Cytotoxic T cell (primary cell): ENCODE measurements around a stretch of chr3.

- PRO-cap, 2 experiments = no peak in any of the 2 experiments
Measured at GRCh38 chr3:58117242-58118131, 93.3 kb downstream of the DNASE1L3 start.

DNA sequence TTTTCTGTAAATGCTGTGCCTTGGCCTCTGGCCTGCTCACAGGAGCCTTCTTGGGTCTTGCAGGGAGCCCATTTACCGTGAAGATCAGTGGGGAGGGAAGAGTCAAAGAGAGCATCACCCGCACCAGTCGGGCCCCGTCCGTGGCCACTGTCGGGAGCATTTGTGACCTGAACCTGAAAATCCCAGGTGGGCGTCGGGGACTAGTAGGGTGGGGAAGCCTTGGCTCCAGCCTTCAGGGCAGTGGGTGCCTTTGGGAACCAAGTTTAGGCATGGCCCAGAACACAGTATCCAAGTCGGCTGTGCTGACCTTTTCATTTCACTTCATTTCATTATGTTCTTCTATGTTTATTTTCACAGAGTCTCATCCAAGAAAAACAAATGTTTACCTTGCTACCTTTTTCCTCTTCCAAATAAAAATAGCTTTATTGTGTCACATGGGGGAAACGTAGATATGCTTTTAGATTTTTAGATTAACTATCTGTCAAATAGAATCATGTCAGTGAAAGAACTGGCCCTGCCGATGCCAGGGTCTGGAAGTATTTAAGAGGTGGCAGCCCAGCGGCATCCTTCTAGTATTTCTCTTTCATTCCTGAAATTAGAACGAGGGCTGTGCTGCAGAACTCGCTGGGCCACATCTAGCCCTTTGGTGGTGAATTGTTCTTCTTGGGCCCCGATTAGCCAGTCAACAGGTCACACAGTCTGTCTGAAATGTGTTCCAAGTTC lies 60.6 kb downstream of the DNASE1L3 start:
- PRO-cap, 2 experiments = no peak in any of the 2 experiments

GRCh38 chr3:58175309-58176101 lies 35.3 kb downstream of the DNASE1L3 start:
- PRO-cap, 2 experiments = no peak in any of the 2 experiments

- PRO-cap, 2 experiments = no peak in any of the 2 experiments
Measured at GRCh38 chr3:58176680-58177158, 34.1 kb downstream of the DNASE1L3 start.

- PRO-cap, 2 experiments = no peak in any of the 2 experiments
Measured at GRCh38 chr3:58271924-58272239, 34.2 kb upstream of the RPP14 start.

DNA sequence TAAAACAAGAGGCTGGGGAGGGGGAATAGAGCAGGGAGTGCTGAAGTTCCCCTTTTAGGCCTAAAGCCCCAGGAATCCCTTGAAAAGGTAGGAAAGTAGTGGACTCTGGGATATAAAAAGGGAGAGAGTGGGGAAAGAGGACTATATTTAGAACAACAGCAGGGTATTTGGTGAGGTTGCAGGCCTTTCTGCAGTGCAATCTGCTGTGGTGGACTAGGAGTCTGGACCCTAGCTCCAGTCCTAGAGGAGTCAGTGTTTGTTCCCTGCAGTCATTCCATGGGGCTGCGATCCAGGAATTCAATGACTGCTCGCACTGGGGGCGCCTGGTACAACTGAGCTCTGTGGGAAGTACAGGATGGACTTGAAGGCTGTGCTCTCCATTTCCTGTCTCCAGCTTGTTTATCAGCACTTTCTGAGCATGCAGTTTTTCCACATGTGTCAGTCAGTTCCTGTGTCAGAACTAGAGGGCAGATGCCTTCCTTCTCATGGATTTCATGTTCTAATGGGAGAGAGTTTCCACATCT lies 46.8 kb downstream of the PDHB start:
- PRO-cap, 2 experiments = no peak in any of the 2 experiments

DNA sequence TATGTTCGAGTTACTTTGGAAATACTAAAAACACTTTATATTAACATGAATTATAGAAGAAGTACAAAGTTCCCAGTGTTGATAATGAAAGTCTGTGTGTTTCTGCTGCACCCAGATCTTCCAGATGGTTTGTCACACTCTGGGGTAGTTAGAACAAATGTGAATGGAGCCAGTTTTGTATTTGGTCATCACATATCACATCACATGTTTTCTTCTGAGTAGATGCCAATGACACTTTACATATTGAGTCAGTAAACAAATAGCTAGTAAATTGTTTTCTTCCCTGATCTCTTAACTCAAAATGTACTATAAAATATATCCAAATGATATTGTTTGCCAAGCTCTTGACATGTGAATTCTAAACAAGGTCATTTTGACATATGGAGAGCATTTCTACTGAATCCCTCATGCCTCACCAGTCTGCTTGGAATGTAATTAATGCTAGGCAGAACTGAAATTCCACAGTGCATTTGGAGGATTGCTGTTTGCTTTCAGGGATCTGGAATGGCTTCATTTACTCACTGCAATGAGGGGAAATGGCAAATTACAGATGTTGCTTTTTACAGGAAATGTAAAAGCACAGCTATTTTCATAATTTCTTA lies 45.1 kb downstream of the PDHB start:
- PRO-cap, 2 experiments = no peak in any of the 2 experiments

DNA sequence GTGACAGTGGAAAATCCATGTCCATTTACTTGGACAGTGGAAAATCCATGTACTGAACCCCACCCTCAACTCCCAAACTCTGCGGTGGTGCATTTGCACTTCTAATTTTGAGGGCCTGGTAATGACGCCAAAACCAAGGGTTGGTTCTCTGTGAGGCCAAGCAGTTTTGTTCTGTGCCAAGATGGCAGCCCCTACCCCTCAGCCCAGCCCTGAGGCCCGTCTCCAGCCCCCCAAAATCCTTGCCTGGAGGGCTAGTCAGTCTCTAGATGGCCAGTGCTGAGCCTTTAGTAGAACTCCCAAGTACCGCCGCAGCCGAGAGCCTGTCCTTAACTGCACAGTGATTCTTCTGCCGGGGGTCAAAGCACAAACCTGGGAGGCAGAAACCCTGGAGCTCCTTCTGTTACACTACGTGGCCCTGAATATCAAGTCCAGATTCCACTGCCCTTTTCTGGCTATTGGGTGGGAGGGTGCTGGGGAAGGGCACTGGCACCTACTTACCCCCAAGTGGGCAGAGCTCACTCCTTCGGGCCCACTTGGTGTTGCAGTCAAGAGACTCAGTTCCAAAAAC lies 11.0 kb downstream of the PDHB start:
- PRO-cap, 2 experiments = no peak in any of the 2 experiments

DNA sequence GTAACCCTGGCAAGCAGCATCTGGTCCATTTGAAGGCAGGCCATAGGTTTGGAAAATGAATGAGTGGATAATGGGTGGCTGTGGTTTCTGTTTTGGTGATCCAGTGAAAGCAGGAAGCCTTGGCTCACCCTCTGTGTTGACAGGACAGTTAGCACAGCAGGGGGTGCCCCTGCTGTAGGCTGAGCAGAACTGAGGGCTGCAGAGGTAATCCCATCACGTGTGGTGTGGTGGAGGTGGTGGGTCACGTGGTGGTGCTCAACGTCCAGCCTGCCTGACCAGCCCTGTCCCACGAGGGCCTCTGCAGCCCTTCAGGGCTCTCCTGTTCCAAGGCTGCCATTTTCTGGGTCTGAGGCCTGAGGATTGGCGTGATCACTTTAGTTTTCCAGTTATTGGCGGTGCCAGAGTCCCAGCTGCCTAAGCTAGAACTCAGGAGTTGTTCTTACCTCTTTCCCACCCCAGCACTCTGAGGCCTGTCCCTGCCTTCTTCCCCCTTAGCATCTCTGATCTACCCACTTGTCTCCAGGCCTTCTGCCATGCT lies 15.9 kb downstream of the ACOX2 start:
- PRO-cap, 2 experiments = no peak in any of the 2 experiments

GRCh38 chr3:59051400-59051951 lies 1.7 kb upstream of the CFAP20DC start:
- PRO-cap, 2 experiments = no peak in any of the 2 experiments

DNA sequence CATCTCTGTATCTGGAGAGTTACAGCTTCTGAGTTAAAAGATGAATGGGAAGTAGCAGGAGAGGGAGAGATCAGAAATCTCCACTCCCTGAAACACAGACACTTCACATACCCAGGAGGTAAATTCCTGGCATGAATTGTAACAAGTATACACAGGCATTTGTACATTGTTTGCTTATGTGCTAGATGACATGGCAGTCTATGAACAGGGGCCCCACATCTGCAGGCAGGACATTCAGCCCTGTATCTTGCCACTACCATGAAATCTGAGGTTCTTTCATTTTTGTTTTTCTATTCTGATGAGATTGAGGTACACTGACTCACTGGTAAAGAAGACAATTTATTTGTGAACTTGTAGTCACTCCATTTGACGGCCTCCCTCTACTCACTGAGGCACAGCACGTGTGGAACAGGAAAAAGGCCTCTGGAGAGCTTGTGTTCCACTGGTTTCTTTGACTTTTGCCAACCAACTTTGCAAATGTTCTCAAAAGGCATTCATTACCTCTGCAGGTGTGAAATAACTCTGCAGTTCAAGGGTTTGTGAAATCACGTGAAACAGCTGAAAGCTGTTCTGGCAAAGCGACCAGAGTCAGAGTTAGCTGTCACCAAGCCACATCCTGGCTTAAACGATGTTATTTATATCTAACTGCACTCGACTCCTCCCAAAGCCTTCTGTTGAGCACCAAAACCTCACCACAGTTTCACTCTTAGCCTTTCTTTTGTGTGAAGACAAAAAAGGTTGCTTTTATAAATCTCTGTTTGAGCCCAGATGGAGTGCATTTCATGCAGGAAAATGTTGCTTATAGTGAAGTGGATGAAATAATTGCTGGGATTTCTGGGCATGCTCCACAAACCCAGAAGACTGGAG lies 401.4 kb upstream of the CFAP20DC start:
- PRO-cap, 2 experiments = peak in 2 of 2 experiments; most common plus-strand start position 664 of the sequence (in 1); most common minus-strand start position 460 of the sequence (in 1)

- PRO-cap, 2 experiments = no peak in any of the 2 experiments
Measured at GRCh38 chr3:61251712-61252271, 540 bp upstream of the FHIT start.

GRCh38 chr3:61680879-61681611 lies 119.7 kb downstream of the PTPRG start:
- PRO-cap, 2 experiments = no peak in any of the 2 experiments

GRCh38 chr3:61684971-61685536 lies 123.7 kb downstream of the PTPRG start:
- PRO-cap, 2 experiments = no peak in any of the 2 experiments

GRCh38 chr3:61688151-61688720 lies 126.9 kb downstream of the PTPRG start:
- PRO-cap, 2 experiments = no peak in any of the 2 experiments

GRCh38 chr3:61783467-61784141 lies 222.2 kb downstream of the PTPRG start:
- PRO-cap, 2 experiments = no peak in any of the 2 experiments

- PRO-cap, 2 experiments = no peak in any of the 2 experiments
Measured at GRCh38 chr3:61876859-61877985, 315.9 kb downstream of the PTPRG start.

DNA sequence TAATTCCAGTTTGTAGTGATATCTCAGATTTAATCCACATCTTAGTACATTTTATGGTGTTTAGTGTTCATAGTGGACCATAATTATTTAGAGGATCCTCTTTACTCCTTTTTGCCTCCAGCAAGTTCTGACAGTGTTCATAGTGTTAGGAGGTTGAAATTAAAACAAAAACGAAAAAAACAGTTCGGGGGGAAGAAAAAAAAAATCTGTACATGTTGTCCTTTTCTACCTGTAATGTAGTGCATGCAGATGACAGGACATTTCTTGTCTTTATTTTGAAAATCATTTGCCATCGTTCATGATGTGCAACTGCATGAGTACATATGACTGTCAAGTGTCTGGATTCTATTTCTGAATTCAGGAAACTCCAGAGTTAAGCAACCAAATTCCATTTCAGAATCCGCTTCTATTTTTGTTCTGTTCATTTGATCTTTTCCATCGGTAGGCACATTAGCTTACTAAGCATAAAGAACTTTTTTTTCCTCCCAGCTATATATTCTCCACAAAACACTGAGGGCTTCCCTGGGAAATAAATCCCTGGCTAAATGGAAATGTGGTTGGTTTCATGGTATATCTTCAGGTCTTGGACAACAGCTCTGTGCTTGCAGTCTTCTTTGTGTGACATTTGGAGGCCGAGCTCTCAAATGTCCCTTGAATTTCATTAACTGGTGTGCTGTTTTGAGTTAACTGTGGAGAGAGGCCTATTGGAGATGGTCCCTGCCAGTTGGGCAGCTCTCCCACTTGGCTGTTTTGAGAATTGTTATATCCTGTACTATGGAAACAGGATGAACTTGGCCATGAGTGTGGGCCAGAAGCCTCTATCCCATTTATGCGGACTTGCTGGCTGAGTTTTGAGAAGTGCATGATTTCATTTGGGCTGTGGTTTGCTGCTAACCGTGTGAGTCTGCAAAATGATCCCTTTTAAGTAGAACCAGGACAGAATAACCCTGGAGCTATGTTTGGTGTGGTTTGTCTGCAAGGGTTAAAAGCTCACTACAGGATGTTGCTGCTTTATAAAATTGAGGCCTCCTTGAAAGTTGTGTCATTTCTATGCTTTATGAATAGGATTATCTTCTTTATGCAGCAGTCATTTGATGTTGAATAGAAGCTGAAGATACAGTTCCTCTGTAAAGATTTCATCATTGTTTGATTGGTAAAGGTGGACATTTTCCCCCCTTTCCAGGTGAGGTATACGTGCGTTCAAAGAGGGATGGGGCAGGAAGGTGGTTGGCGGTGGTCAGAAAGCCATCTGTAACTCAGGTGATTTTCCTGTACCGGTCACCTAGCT lies 365.8 kb downstream of the PTPRG start:
- PRO-cap, 2 experiments = no peak in any of the 2 experiments

DNA sequence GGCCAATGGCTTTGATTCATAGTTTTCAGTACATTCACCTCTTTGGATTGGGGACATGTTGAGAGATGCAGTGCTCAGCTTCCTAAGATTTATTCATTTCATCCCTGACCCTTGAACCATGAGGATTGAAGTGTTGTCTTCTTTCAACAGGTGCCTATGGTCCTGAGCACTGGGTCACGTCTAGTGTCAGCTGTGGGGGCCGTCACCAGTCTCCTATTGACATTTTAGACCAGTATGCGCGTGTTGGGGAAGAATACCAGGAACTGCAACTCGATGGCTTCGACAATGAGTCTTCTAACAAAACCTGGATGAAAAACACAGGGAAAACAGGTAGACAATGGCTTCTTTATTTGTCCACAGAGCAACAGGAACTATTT lies 329.4 kb upstream of the C3orf14 start:
- PRO-cap, 2 experiments = no peak in any of the 2 experiments

DNA sequence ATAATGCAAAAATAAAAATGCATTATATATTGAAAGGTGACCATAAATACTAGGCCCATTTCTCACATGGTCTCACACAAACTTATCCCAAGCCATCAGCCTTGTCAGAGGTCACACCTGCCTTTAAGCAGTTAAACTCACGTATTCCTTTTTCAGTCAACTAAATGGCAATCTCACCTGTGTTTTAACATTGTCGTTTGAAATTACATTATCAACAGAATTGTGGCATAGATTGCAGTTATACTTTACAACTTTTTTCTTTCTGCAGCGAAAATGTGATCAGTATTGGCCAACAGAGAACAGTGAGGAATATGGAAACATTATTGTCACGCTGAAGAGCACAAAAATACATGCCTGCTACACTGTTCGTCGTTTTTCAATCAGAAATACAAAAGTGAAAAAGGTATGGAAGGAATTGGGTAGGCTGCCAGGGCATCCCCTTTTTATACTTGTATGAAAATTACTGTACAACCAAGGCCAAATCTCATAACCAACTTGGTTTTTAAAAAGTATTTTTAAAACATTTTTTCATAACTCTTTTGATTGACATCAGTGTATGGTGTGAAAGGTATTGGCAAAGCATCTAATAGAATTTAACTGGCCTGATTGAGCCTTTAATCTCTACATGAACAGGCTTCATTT lies 49.9 kb upstream of the C3orf14 start:
- PRO-cap, 2 experiments = no peak in any of the 2 experiments